Lung (tissue), 4 donors: ENCODE data around the gene SPARCL1.

- PRO-cap, result no peak
- RAMPAGE, long total RNA, result no peak
- RRBS, result no CpG with 5 or more reads among the region's 5 CpGs
These were observed 102.4 kb downstream of the ARHGAP24 start for GRCh38 chr4:85577103-85578080.

DNA sequence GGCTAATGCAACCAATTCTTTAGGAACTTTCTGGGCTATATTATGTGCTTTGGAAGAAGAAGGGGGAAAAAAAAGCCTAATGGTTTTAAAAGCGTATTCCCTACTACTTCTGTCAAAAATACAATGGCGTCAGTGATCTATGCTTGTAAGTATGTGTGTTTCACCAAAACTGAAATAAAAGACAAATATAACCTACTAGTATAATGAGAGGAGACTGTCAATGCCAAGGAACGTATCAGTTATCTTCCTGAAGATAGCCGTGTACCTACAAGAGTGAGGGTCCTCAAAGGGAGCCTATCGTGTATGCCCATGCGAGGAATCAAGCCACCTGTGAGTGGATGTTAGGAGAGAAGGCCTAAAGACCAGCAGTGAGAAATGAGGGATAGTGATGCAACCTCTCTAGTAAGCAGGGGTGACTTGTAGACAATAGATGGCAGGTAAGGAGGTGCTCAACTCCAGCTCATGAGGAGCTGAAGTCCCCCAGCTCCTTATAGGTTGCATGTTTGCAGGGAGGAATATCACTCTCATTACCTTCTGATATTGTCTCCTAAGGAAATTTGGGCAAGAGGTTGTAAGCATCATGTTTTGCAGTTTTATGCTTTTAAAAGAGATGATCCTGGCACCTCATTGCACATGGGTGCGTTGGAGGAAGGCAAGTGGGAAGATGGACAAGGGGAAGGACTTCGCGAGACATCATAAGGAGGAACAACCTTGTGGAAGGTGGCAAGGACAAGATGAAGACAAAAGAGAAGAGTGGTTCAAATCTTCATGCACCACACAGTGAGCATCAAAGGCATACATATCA, 283.2 kb downstream of the ARHGAP24 start:
- PRO-cap, result no peak
- RAMPAGE, long total RNA, result no peak
- RRBS, result no CpG with 5 or more reads among the region's 9 CpGs

DNA sequence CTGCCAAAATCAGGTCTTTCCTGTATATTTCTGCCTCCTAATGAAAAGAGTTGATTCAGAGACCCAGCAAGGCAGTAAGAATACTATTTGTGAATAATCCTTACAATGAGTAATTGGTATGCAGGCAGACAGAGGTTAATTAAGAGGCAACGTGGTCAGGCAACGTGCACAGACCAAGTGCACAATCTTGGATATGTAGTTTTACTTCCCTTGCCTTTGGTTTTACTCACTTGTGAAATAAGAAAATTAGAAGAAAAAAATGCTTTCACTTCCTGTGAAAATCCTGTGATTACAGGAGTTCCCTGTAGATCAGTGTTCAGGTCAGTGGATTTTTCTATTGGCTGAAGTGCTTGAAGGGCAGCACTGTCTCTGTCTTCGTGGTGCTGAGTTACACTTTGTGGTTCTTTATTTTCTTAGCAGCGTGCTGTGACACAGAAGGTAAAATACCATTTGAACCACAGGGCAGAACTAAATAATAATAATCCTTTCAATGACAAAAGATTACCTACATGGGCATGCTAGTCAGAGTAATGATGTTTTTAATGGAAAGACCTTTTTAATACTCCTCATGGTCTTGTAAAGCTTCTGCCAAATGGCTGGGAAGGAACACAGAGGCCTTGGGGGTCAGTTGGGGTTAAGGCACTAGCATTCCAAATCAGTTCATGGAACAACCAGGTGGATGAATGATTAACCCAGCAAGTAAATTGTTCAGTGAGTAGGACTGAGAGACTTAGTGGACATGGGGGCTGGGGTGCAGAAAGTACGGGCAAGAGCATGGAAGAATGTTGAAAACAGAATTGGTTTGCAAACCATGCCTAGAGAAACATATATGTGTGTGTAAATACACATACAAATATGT, 430.8 kb downstream of the MAPK10 start:
- PRO-cap, result no peak
- RAMPAGE, long total RNA, result no peak
- RRBS, result no CpG with 5 or more reads among the region's 5 CpGs

DNA sequence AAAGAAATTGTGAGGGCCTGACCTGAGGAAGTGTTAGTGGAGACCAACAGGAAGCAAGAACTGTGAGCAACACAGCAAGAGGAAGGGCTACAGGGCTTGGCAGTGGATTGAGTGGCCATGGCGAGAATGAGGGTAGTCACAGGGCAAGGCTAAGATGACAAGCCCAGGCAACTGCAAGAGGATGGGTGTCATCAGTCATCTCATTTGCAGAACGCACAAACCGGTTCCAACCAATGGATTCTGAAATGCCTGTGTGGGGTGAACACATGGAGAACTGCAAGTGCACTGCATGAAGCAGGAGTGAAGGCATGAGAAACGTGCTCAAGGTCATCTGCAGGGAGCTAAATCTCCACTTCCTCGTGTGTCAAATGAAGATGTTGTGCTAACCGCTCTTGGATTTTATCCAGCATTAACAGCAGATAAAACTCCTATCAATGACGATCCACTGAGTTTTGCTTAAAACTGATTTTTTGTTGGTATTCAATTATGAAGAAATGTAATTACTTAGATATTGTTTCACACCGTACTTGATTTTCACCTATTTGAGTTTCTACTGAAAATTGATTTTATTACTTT, 3.4 kb downstream of the SLC10A6 start:
- PRO-cap, result no peak
- RAMPAGE, long total RNA, result no peak
- RRBS, result no CpG with 5 or more reads among the region's 8 CpGs

- PRO-cap, result no peak
- RAMPAGE, long total RNA, result no peak
- RRBS, result no CpG with 5 or more reads among the region's 5 CpGs
These were observed 94.5 kb downstream of the AFF1 start for GRCh38 chr4:87029249-87029852.

DNA sequence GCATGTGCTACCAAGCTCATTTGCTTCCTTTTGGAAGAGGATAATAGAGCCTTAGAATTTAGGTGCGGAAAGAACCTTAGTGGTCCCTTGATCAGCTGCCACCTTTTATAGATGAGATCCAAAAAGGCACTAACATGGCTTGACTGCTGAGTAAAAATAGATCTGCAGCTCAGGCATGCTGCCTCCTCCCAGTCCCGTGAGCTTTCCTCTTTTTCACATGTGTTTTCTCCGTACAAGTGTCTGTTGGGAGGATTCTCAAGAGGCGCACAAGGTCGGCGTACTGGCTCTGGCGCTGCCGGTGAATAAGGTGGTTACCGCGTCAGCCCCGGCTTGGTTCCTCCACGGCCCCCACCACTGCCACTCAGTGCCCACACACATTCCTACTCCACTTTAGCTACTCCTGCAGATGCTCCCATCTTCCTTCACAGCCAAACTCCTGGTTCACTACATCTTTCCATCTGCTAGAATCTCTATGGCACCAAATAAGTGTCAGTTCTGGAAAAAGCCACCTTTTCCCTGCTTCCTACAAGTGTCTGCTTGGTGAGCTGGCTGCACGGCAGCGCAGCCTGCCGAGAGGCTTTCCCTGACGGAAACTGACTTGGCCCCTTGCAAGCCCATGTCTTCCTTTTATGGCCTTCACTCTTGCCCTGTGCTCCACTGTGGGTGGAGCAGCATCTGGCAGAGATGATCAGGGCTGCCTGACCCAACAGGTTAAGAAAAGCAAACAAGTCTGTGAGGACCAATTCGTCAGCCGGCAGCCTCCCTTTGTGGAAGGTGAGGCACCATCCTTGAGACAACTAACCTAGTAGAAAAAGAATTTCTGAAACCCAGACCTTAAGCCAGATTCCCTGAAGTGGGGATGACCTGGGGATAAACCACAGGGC, 99.8 kb downstream of the KLHL8 start:
- PRO-cap, result no peak
- RAMPAGE, long total RNA, result no peak
- RRBS, result no CpG with 5 or more reads among the region's 18 CpGs

GRCh38 chr4:87134098-87134730, 86.2 kb downstream of the KLHL8 start:
- PRO-cap, result no peak
- RAMPAGE, long total RNA, result no peak
- RRBS, result no CpG with 5 or more reads among the region's 7 CpGs

DNA sequence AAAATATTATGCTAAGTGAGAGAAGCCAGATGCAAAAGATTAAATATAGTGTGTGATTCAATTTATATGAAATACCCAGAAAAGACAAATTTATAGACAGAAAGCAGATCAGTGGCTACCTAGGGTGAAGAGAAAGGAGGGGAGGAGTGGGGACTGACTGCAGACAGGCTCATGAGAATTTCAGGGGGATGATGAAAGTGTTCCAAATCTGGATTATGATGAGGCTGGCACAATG, 69.1 kb downstream of the KLHL8 start:
- PRO-cap, result no peak
- RAMPAGE, long total RNA, result no peak

GRCh38 chr4:87321765-87322471, 764 bp downstream of the HSD17B13 start:
- PRO-cap, result no peak
- RAMPAGE, long total RNA, result no peak
- RRBS, result no CpG with 5 or more reads among the region's 7 CpGs

- PRO-cap, result no peak
- RAMPAGE, long total RNA, result no peak
- RRBS, result no CpG with 5 or more reads among the region's 4 CpGs
These were observed 3.7 kb downstream of the HSD17B11 start for GRCh38 chr4:87387098-87387781.

DNA sequence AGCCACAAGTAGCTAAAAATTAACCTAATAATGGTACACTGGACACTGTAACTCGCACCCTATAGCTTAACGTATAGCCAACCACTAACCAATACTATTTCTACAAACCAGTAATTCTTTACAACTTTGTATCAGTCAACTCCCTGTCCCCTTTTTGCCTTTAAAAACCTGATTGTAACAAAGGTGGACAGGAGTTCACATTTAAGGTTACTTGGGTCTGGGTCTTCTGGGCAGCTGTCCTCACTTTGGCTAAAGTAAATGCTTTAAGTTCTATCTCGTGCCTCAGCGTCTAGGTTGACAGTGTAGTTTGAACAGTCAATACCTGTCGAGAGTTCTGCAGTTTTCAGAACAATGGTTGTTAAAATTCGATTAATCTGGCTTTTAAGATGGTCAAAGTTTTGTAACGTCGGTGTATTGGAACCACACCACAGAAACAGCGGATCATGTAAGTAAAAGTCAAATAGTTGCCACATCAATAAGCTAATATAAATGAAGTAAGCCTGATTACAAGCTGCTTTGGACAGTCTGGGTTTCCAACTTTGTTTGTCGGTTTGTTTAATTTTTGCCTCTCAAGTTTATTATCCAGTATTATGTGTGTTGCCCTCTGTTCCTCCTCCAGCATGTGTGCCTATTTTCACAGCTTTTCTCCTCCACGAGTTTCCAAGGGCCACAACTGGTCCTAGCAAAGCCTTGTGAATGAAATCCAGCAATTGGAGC, 1.5 kb upstream of the NUDT9 start:
- PRO-cap, result no peak
- RAMPAGE, long total RNA, result no peak
- RRBS, result no CpG with 5 or more reads among the region's 11 CpGs

- PRO-cap, result no peak
- RAMPAGE, long total RNA, result no peak
- RRBS, result no CpG with 5 or more reads among the region's 3 CpGs
These were observed 52.2 kb downstream of the SPARCL1 start for GRCh38 chr4:87476899-87477362.

- PRO-cap, result no peak
- RAMPAGE, long total RNA, result no peak
- RRBS, result no CpG with 5 or more reads among the region's 6 CpGs
These were observed 21.9 kb downstream of the SPARCL1 start for GRCh38 chr4:87507033-87507977.

- PRO-cap, result no peak
- RAMPAGE, long total RNA, result no peak
- RRBS, result no CpG with 5 or more reads among the region's 2 CpGs
These were observed 3.2 kb downstream of the SPARCL1 start for GRCh38 chr4:87526001-87526355.

DNA sequence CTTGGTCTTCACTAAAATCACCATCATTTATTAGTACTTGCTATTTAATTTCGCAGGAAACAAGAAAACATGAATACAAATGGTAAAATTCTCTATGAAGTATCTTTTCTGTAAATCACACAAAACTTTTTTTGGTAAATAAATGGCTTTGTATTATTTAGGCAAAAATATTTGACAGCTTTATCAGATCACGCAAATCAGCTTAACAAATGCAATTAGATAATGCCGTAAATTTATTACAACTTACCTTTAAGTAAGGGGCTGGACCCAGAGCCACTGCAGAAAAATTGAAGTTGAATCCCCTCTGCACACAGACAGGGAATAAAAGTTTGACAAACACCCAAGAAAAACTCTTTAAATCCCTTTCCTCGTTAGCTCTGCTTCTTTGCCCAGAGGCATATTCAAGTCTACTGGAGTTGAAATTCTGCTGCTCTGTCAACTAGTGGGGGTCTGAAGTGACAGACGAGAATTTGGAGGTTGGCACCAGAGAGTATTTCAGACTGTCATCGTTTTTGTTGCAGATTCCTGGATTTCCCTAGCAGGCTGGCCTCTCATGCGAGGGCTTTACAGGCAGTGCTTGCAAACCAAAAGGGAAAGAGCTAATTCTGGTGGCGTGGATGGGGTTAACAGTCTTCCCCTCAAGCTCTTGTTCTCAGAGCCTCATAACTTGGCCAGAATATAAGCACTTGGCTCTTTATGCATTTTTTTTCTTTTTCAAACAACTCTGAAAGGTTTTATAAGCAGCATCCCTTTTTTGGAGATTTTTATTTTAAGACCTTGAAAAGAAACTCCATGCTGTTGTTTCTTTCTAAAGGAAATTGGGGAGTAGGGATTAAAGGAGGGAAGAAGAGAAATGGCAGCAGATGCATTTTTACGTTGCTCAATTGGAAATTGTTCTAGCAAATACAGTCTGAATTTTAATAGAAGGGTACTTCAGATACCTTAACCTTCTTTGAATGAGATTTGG, at the start of gene SPARCL1:
SPARCL1 (minus strand) TSS at position 579 of the 967 bp plus-strand sequence.
- PRO-cap, result no peak
- RAMPAGE, long total RNA, result start-site peak on the minus strand centred at position 461 of the sequence, 388 bp wide, 4,282 and 817 reads in 2 replicates
- RRBS, result no CpG with 5 or more reads among the region's 9 CpGs

GRCh38 chr4:87677551-87678141, 27.6 kb downstream of the DMP1 start:
- PRO-cap, result no peak
- RAMPAGE, long total RNA, result no peak
- RRBS, result no CpG with 5 or more reads among the region's 8 CpGs

GRCh38 chr4:87819273-87820115, 13.3 kb upstream of the MEPE start:
- PRO-cap, result no peak
- RAMPAGE, long total RNA, result no peak
- RRBS, result no CpG with 5 or more reads among the region's 10 CpGs

DNA sequence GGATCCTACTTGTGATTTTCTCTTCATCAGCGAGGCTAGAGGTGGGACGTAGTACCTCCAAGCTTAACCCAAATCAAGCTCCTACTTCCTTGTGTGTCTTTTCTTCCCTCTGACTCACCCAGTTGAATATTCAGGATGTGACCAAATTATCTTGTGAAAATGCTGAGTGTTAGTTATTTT, 2.4 kb downstream of the MEPE start:
- PRO-cap, result no peak
- RAMPAGE, long total RNA, result no peak
- RRBS, result no CpG with 5 or more reads among the region's 2 CpGs

GRCh38 chr4:87843841-87844407, 11.2 kb downstream of the MEPE start:
- PRO-cap, result no peak
- RAMPAGE, long total RNA, result no peak
- RRBS, result no CpG with 5 or more reads among the region's 3 CpGs

- PRO-cap, result no peak
- RAMPAGE, long total RNA, result no peak
- RRBS, result no CpG with 5 or more reads among the region's 4 CpGs
These were observed 64.2 kb upstream of the SPP1 start for GRCh38 chr4:87911216-87911822.